ENCODE data around the genes KNDC1 and SCART1.

GRCh38 chr10:133022565-133023096 is 65.1 kb upstream of the ADGRA1 start:
- PRO-cap, 2 experiments = no peak in any of the 2 experiments
- RAMPAGE, long total RNA, 5 experiments = no peak in any of the 5 experiments

DNA sequence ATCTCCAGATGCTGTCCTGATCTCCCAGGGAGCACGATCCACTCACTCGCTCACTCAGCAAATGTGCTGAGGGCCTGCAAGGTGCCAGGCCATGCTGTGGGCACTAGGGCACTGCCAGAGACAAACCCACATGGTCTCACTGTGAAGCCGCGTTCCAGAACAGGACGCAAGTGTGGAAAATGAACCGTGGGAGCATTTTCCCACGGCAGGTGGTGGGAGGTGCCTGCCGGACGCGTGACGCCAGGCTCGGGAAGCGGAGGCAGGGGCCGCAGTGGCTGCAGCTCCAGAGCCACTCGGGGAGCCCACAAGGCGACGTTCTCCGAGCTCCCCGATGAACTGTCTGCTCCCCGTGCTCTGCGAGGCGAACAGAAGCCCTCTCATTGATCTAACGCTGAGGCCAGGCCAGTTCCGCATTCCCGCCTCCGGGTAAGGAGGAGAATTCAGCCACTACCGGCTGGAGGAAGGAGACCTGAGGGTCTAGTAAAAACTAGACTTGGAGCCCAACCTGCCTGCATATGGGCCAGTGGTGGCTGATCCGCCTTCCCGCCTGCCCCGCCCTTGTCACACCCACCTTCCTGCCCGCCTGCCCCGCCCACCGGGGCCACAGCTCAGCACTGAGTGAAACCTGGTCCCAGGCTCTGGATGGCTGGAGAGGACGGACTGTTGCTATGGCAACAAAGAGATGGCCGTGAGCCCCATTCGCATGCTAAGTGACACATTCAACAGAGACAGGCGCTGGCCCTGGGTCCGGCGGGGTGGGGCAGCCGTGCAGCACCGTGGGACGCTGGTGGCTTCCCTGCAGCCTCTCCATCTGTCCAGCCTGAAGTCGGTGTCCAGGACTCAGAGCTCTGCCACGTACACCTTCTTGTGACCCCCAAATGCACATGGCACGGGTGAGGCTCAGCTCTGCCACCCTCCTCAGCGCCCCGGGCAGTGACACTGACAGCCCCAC is 13.2 kb downstream of the ADGRA1 start:
- PRO-cap, 2 experiments = no peak in any of the 2 experiments
- RAMPAGE, long total RNA, 5 experiments = no peak in any of the 5 experiments

GRCh38 chr10:133159738-133160713 is at the start of gene KNDC1:
TSS of gene KNDC1 (plus strand) at chr10:133160219.
- PRO-cap, 2 experiments = peak in 2 of 2 experiments; most common plus-strand start chr10:133160219 (in 2); most common minus-strand start chr10:133160135 (in 2)
- RAMPAGE, long total RNA, 5 experiments = start-site peak on the plus strand in 1 of 5 experiments, at chr10:133160418-133160447 at its widest, 76 reads per replicate

GRCh38 chr10:133230381-133230845 is 396 bp downstream of the UTF1 start:
- PRO-cap, 2 experiments = no peak in any of the 2 experiments
- RAMPAGE, long total RNA, 5 experiments = no peak in any of the 5 experiments

DNA sequence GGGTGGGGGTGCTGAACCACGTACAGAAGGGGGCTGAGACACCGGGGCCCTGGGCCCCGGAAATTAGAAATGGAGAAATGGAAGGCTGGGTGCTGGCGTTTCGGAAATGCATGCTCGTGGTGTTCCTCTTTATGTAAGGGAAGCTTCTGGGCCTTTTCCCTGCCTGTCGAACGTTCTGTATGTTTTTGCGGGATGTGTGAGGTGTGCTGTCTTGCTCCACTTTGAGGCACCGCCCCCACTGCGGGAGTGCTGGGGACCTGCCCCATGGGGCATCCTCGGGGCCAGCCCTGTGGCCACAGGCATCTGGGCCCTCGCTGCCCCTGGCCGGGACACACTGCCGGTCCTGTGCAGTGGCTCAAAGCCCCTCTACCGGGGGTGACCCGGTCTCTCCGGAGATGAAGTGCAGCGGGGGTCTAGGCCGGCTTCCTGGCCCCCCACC is 1.7 kb upstream of the VENTX start:
- PRO-cap, 2 experiments = no peak in any of the 2 experiments
- RAMPAGE, long total RNA, 5 experiments = no peak in any of the 5 experiments

GRCh38 chr10:133236802-133237326 is 791 bp upstream of the VENTX start:
- PRO-cap, 2 experiments = no peak in any of the 2 experiments
- RAMPAGE, long total RNA, 5 experiments = no peak in any of the 5 experiments

DNA sequence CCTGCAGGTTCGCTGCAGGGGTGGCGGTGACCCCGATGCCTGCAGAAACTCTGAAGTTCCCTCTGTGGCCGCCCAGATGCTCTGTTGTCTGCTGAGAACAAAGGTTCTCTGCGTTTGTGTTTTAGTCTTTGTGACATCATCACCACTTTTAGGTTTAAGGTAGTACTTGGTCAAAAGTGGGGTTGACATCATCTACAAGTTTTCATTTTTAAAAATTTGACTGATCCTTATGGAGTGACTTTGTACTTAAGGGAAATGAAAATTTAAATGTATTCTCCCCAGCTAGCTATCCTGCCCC is 920 bp downstream of the VENTX start:
- PRO-cap, 2 experiments = no peak in any of the 2 experiments
- RAMPAGE, long total RNA, 5 experiments = no peak in any of the 5 experiments

- PRO-cap, 2 experiments = no peak in any of the 2 experiments
- RAMPAGE, long total RNA, 5 experiments = no peak in any of the 5 experiments
These were observed 12.3 kb downstream of the VENTX start for GRCh38 chr10:133249880-133250470.

DNA sequence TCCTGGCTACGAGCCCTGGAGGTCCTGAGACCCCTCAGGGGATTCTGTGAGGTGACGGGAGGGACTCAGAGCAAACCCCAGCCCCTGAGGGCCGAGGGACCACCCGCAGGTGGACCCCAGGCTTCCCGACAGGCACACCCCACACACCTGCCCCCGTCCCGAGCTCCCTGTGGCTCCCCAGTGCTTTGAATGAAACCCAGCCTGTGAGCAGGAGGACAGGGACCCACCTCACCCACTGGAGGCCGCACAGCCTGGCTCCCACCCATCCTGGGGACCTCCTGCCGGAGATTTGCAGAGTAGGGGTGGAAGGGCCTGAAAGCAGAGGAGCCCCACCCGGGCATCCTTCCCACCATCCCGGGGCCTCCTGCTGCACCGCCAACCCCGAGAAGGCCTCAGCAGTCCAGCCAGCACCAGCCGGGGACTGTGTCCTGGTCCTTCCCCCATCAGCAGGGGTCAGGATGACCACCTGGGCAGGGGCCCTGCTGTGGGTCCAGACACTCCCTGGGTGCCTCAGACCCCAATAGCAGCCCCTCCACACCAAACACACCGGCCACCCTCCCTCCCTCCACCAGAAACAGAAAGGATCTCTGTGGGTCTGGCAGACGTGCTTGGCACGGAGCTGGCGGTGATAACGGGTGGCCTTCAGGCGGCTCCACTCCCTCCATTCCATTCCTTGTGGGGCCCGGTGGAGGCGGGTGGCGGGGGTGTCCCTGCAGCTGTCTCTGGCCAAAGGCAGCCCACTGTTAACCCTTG is 14.0 kb downstream of the VENTX start:
- PRO-cap, 2 experiments = no peak in any of the 2 experiments
- RAMPAGE, long total RNA, 5 experiments = no peak in any of the 5 experiments

DNA sequence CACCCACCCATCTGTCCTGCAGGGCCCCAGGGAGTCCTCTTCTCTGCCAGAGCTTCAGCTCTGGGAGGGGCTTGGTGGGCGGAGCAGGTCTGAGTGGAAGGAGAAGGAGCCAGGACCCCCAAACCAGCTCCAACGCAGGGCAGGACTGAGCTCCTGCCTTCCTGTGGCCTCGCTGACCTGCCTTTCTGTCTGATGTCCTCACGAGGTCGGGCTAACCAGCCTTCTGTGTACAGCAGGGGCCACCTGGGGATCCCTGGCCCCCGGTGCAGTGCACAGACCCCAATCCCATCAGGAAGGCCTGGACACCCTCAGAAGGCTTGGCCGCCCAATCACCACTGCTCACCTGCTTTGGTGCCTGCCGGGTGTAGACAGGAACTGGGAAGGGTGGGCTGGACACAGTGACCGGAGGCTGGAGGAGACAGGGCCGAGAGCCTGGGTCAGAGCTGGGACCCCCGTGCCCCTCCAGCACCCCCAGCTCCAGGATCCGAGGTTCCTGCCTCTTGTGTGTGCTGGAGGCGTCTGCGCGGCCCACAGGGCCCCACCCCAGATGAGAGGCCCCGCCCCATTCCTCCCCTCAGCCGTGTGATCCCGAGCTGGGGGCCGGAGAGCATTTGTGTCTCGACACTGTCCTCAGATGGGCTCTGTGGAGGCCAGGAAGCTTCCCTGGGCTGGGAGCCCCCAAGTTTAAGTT is 9.5 kb downstream of the ADAM8 start:
- PRO-cap, 2 experiments = no peak in any of the 2 experiments
- RAMPAGE, long total RNA, 5 experiments = no peak in any of the 5 experiments

DNA sequence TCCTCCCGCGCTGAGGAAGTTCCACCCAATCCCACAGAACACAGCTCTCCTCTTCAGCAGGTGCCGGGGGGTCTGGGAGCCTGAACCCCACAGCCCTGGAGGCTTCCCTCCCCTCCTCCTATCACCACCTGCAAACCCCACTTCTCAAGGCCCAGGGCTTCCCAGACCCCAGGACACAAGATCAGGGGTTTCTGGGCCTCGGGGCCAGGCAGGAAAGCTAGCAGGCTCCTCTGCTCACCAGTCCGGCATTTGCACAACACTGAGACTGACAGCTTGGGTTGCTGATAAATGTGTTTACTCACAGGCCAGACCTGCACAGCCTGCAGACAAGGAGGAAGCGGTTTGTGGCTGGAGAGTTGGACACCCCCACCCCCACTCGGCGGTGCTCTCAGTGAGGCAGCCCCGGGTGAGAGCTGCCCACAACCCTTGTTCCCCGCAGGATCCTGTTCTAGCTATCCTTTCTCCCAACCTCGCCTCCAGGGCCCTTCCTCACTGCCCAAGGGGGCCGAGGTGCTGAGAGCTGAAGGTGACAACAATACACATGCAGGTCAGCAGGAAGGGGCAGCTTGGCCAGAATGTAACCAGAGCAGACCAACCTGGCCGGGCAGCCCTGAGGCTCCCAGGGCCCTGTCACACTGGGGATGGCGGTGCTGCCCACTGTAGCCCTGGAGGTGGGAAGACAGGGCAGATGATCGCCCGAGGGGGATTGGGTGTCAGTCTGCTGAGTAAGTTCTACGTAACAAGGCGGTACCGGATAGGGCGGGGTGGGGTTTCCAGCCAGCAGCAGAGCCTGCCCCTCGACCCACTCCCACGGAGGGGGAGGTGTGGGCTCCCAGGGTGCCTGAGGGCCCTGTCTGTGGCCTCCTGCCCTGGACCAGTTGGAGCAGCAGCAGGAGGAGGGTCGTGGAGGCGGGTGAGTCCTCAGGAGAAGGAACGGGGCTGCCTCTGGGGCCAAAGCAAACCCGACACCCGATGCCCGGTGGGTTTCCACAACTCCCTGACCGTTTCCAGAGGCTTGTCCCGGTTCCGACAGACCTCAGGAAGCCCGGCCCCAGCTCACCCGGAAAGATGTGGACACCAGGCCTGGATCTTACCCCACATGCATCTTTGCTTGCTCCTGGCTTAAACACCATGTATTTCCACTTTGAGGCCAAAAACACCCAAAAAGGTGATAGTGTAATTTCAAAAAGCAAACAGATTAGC is 2.1 kb upstream of the ADAM8 start:
- PRO-cap, 2 experiments = no peak in any of the 2 experiments
- RAMPAGE, long total RNA, 5 experiments = no peak in any of the 5 experiments

GRCh38 chr10:133294064-133295134 is 14.3 kb downstream of the TUBGCP2 start:
- PRO-cap, 2 experiments = no peak in any of the 2 experiments
- RAMPAGE, long total RNA, 5 experiments = no peak in any of the 5 experiments

GRCh38 chr10:133310079-133310557 is 1.4 kb downstream of the ZNF511 start:
- PRO-cap, 2 experiments = no peak in any of the 2 experiments
- RAMPAGE, long total RNA, 5 experiments = no peak in any of the 5 experiments

DNA sequence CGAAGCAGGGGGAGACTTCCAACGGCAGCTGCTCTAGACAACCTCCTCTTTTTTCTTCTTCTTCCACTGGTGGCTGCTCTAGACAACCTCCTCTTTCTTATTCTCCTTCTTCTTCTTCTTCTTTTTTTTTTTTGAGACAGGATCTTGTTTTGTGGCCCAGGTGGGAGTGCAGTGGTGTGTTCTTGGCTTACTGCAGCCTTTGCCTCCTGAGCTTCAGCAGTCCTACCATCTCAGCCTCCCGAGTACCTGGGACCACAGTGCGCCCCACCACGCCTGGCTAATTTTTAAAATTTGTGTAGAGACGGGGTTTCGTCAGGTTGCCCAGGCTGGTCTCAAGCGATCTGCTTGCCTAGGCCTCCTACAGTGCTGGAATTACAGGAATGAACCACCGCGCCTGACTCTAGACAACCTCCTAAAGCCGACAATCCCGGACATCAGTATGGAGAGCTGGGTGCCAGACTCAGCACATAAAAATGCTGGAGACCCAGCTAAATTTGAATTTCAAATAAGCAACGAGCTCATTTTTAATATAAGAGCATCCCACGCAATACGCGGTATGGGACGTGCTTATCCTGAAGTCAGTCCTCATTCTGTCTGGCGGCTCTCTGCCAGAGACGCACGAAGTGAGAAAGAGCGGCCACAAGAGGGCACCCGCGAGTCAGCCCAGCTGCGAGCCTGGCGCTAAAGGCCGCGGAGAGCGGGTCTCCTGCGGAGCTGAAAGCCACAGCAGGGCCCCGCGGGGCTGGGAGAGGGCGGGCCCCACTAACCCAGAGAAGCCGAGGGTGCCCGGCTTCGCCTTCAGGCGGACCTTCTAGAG is 7.2 kb downstream of the CALY start:
- PRO-cap, 2 experiments = no peak in any of the 2 experiments
- RAMPAGE, long total RNA, 5 experiments = no peak in any of the 5 experiments

DNA sequence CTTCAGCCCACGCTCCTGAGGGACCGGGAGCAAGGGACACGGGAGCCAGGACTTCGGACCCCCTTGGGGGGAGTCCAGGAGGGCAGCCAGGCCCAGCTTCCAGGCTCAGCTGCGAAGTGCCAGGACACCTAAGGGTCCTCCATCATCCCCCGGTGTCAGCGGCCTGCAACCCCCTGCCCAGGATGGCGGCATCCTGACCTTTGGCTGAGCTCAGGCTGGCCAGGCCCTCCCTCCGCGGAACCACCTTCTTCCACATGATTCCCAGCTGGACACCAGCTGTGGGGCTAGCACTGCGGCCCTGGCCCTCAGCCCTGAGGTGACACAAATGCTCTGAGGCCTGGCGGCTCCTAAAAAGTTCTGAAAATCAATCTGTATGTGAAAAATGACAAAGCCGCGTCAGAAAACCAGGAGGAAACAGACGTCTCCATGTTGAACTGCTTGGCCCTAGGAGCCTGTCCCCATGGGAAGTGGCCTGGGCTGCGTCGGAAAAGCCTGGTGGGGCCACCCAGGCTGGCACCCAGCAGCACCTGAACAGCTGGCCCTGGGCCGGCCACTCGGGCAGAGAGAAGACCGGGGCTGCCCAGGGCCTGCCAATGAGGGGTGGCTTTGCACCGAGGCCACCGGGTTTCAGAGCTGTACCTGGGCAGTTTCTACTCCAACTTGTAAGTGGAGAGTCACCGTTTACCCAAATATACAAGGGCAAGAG is 902 bp upstream of the FUOM start:
- PRO-cap, 2 experiments = no peak in any of the 2 experiments
- RAMPAGE, long total RNA, 5 experiments = no peak in any of the 5 experiments

DNA sequence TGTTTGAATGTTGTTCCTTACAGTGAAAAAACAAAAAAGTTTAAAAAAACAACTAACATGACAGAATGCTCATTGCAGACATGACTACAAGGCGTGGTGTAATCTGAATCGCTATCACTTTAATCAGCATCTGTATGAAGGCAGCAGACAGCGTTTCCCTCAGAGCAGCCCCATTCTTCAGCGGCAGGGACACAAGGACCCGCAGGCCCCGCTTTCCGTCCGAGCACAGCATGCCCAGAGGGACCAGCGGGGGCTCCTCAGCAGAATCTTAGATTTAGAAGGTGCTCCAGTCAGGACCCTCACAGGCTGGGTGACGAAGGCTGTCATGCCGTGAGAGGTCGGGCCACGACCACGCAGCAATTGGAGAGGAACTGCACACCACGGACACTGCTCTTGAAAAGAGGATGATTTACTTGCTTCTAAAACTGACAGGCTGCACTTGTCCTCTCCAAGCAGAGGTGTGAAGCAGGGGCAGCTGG is 4.6 kb upstream of the FUOM start:
- PRO-cap, 2 experiments = no peak in any of the 2 experiments
- RAMPAGE, long total RNA, 5 experiments = no peak in any of the 5 experiments

- PRO-cap, 2 experiments = peak in 2 of 2 experiments; most common plus-strand start chr10:133378669 (in 1); most common minus-strand start chr10:133378582 (in 1)
- RAMPAGE, long total RNA, 5 experiments = no peak in any of the 5 experiments
These were observed 688 bp upstream of the PAOX start for GRCh38 chr10:133378005-133379143.

DNA sequence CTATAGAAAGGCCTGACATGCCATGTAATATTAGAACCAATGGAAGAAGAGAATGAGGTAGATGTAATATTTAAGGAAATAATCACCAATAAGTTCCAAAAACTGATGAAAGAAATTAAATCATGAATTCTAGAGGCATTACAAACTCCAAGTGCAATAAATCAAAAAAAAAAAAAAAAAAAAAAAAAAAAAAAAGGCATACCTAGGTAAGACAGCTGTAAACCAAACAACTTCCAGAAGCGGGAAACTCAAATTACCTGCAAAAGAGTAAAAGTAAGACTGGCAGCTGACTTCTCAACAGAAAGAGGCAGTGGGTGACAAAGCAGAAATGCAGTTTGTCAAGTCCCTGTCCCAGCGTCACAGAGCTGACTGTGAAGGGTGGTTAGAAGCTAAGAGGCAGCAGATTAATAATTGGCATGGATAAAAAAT is 4.5 kb upstream of the SPRN start:
- PRO-cap, 2 experiments = no peak in any of the 2 experiments
- RAMPAGE, long total RNA, 5 experiments = no peak in any of the 5 experiments

GRCh38 chr10:133453874-133454146 is at the start of gene SCART1:
TSS of gene SCART1 (plus strand) at chr10:133453945.
- PRO-cap, 2 experiments = no peak in any of the 2 experiments
- RAMPAGE, long total RNA, 5 experiments = no peak in any of the 5 experiments

DNA sequence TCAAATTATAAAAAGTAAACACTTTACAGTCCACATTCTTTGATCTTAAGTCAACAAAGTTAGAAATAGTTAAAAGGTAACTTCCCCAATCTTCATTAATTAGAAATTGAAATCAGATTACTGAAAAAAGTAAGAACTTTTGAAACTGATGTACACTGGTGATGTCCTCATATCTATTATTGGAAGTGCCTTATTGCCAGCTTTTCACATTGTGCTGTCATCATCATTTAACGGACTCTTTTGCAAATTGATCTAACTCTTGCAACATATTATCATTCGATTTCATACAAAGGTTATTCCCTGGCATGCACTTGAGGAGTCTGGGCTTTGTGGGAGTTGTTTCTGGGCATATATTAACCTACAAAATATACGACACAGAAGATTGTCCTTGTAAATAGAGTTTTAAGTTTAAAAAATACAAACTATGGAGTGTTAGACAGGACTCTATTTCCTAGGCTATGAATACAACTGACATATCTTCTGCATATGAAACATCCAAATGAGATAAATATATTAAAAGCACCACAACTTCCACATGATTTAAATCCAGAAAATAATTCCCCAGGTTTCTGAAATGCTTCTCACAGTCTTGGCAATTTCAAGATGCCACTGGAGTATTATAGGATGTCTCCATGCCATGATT is 15.0 kb upstream of the CYP2E1 start:
- PRO-cap, 2 experiments = no peak in any of the 2 experiments
- RAMPAGE, long total RNA, 5 experiments = no peak in any of the 5 experiments